Kidney (tissue), 2 donors: ENCODE measurements around a stretch of chr4.

- PRO-cap = no peak
- RRBS = no CpG with 5 or more reads among the region's 19 CpGs
Observed at GRCh38 chr4:184028476-184029221, 123.5 kb downstream of the STOX2 start.

DNA sequence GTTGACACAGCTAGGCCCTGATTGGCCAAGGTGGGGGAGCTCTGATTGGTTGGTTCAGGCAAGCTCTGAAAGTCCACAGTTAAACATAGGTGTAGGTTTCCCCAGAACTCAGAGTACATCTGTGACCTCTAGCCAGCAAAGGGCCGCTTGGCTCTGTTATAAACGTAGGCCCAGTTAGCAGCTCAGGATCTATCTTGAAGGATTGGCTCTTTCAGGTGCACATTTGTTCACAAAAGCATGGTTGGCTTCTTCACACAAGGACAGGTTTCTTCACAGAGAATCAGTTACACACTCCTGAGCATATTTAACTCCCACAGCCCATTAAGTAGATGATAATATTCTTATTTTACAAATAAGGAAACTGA lies 63.1 kb upstream of the ENPP6 start:
- PRO-cap = no peak
- RRBS = no CpG with 5 or more reads among the region's 2 CpGs

GRCh38 chr4:184349294-184350106 lies 124.8 kb downstream of the IRF2 start:
- PRO-cap = no peak
- RRBS = no CpG with 5 or more reads among the region's 11 CpGs

DNA sequence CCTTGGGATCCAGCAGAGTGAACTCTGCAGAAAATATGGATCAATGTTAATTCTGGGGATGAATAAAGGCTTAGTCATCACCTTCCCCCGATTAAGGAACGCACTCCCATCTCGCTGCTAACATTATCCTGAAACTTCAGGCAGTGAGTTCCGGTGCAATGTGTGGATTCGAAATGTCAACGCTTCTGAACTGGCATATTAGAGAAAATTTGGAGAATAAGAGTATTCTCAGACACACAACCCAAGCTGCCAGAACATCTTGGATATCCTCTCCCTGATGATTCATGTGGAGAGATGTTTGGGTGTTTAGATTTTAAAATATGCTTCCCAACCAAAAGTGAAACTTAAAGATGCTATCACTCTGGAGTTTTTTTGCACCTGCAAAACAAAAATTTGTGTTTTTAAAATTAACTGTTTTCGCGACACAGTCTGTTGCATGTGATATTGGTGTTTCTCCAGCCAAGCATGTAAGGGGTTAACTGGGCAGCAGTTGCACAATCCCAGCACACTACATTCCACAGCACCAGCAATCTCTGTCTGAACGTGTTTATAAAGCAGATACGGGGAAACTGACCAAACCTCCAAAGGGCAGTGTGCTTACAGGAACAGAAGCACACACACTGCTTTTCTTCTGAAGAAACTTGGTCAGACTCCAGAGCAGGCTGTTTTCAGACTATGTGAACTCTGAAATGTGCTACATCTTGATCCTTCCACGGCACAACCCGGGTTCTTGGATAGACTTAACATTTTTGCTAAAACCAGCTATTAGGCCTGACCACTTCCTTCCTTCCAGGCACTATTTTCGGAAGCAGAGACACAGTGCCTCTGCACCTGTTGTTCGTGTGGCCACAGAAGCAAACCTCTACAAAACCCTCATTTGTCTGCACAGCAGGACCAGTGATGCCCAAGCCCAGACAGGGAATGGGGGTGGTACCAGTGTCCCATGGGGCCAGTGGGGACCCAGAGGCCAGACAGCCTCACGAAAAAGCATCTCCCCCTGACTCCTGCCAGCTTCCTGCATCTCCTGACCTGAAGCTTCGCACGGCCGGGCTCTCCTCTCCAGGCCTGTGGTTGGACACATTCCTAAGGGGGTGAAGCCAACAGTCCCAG lies 90.3 kb downstream of the IRF2 start:
- PRO-cap = bidirectional peak, plus-strand start at position 591 of the sequence, minus-strand start at position 527 of the sequence
- RRBS = 4% methylated on average over 1 of the region's 18 CpGs

- PRO-cap = no peak
- RRBS = 86% methylated on average over 1 of the region's 17 CpGs
Observed at GRCh38 chr4:184396196-184396705, 78.1 kb downstream of the IRF2 start.

GRCh38 chr4:184397840-184398272 lies 76.5 kb downstream of the IRF2 start:
- PRO-cap = no peak
- RRBS = no CpG with 5 or more reads among the region's 5 CpGs

GRCh38 chr4:184409679-184410437 lies 64.5 kb downstream of the IRF2 start:
- PRO-cap = no peak
- RRBS = 90% methylated on average over 2 of the region's 15 CpGs

DNA sequence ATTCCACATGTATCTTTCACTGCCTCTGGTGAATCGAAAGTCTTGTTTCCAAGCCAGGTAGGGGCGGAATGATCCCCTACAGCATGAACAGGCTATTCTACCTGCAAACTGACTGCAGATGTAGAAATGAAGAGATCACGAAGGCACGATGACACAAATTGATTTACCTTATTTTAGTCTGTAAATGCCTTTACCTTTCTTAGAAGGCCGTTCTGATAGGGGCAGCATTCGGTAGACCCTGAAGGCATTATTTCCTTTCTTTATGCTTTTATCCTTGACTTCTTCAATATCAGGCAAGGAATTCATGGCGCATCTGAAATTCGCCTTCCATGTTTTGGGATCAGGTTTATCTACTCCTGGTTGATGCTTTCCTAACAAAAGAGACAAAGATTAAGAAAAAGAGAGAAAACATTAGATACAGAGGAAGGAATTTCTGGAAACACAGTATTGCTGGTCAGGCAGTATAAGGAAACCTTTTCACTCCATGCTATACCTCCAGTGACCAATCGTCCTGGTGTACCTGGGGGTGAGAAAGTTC lies 55.9 kb downstream of the IRF2 start:
- PRO-cap = no peak
- RRBS = no CpG with 5 or more reads among the region's 9 CpGs

GRCh38 chr4:184432300-184433051 lies 41.9 kb downstream of the IRF2 start:
- PRO-cap = no peak
- RRBS = no CpG with 5 or more reads among the region's 12 CpGs

- PRO-cap = no peak
- RRBS = 42% methylated on average over 3 of the region's 12 CpGs
Observed at GRCh38 chr4:184444817-184445392, 29.4 kb downstream of the IRF2 start.

GRCh38 chr4:184514269-184514687 lies 39.9 kb upstream of the IRF2 start:
- PRO-cap = no peak
- RRBS = no CpG with 5 or more reads among the region's 6 CpGs

GRCh38 chr4:184764771-184765073 lies 30.8 kb upstream of the CENPU start:
- PRO-cap = no peak
- RRBS = no CpG with 5 or more reads among the region's 3 CpGs

DNA sequence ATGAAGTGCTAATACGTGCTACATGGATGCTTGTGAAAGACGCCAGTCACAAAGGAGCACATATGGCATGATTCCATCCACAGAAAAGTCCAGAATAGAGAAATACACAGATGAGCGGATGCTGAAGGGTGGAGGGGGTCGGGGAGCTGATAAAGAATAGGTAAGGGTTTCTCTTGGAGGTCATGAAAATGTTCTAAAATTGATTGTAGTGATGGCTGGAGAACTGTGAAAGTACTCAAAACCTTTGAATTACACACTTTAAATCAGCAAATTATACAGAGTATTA lies 33.4 kb upstream of the CENPU start:
- PRO-cap = no peak
- RRBS = no CpG with 5 or more reads among the region's 4 CpGs

- PRO-cap = no peak
- RRBS = no CpG with 5 or more reads among the region's 3 CpGs
Observed at GRCh38 chr4:184791516-184791913, 34.3 kb downstream of the ACSL1 start.

GRCh38 chr4:184805193-184805984 lies 20.4 kb downstream of the ACSL1 start:
- PRO-cap = bidirectional peak, plus-strand start at chr4:184805828, minus-strand start at chr4:184805531
- RRBS = 39% methylated on average over 1 of the region's 8 CpGs

- PRO-cap = bidirectional peak, plus-strand start at chr4:184825606, minus-strand start at chr4:184825472
- RRBS = 1% methylated on average over 59 of the region's 90 CpGs
Observed at GRCh38 chr4:184824958-184825862, 558 bp downstream of the ACSL1 start.

DNA sequence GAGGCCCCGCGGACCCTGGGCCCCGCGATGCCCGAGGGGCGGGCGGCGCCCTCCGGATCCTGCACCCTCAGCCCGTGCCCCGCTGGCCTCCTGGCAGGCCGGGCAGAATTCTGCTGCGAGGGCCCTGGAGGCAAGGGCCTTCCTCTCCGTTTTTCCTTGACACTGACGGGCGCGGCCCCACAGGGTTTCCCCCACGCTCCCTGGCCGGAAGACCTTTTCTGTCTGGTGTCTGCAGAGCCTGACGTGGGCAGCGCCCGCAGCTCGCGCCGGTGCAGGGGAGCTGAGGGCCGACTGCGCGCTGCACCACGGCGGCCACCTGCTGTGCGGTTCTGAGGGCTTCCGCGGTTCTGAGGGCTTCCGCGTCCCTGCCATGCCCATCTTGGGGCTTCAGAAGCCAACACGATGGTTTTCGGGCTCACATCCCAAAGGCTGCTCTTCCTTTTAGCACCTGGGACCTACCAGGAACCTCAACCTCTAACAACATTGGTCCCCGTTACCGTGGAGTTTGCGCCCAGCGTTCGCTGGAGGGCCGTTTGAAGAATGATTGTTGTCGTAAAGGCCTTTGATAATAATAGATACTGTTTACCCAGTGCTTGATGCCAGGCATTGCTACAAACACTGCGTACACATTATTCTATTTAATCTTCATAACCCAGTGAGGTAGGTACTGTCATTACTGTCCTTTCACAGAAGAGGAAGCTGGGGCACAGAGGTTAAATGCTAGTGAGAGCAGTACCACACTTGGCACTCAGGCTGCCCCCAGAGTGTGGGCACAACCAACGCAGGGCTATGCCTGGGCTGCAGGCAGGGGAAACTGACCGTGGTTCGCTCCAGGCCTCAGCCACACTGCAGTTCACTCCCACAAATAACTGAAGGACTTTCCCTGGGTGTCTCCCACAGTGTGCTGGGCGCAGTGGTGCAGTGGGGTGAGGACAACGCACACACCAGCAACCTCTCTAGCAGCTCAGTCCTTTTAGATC lies 834 bp upstream of the ACSL1 start:
- PRO-cap = no peak
- RRBS = 3% methylated on average over 14 of the region's 50 CpGs

GRCh38 chr4:184960390-184960758 lies 57.9 kb upstream of the HELT start:
- PRO-cap = no peak
- RRBS = no CpG with 5 or more reads among the region's 4 CpGs

- PRO-cap = no peak
- RRBS = no CpG with 5 or more reads among the region's 7 CpGs
Observed at GRCh38 chr4:185110499-185110898, 32.6 kb upstream of the SLC25A4 start.

GRCh38 chr4:185344058-185344519 lies 51.6 kb downstream of the LRP2BP start:
- PRO-cap = no peak
- RRBS = no CpG with 5 or more reads among the region's 8 CpGs